K562 (cell line): ENCODE data around the genes C10orf71, CHAT and AGAP6.

GRCh38 chr10:49177093-49177840, 10.9 kb downstream of the TMEM273 start:
- RAMPAGE, long total RNA: no peak
- RRBS: no CpG with 5 or more reads among the region's 8 CpGs
PRO-cap:
- standard: bidirectional peak, plus-strand start at chr10:49177607, minus-strand start at chr10:49177438
- CoPRO, capped RNA only, 2 experiments: peak in 2 of 2 experiments; most common plus-strand start chr10:49177741 (in 2); most common minus-strand start chr10:49177443 (in 2)
- CoPRO, capped and uncapped RNA, 2 experiments: no peak in any of the 2 experiments
- CoPRO, uncapped RNA only, 2 experiments: peak in 2 of 2 experiments; most common plus-strand start chr10:49177673 (in 1); most common minus-strand start chr10:49177254 (in 1)
CAGE:
- cytosol, long polyA plus RNA: no peak
- long polyA plus RNA: no peak
- nucleolus, long total RNA: no peak
- nucleus, long polyA plus RNA: no peak

DNA sequence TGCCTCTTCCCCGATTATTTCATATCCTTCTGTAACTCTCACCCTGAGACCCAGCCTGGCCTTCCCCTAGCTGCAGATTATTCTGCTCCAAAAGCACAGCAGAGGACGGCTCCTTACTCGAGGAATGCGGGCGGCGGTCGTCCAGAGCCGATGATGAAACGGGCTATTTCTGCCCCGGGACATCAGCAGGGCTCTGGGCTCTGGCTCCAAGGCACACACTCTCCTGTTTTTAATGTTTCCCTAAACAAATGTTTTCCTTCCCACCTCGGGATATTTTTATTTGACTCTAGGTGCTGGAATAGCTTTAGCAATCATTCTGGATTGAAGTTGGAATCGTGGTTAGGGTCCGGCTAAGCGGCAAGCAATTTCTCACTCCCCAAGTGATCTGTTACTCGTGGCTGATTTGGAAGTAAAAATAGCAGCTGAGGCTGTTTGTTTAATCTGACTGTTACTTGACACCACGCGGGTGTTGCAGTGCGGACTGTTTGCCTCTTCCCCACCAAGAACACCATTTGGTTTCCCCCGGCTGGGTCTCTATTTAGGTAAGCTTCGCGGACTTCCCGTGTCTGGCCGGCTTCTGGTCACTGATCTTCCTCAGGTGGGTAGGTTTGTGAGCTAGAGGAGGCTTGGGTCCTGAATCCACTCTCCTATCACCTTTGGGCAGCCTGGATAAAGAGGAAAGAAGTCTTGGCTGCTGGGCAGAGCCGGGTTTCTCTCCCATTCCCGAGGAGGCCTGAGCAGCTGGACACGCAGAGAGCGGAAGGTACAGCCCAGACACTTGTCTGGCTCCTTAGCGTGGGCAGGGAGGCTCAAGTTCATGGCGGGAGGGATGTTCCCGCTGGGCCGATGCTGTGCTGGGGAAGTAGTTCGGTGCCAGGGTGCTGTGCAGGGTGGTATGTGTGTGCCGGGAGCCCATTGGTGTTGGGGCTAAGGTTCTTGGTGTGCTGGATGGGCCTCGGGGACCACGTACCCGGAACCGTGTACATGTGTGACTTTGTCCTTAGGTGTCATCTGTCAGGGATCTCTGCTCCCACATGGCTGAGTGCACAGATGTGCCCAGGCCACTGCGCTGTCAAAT, at the start of gene C10orf71:
TSS of gene C10orf71 (plus strand) at position 479 of the 1,078 bp plus-strand sequence.
- RAMPAGE, long total RNA: no peak
- RRBS: 11% methylated on average over 4 of the region's 38 CpGs
PRO-cap:
- standard: bidirectional peak, plus-strand start at position 116 of the sequence, minus-strand start at position 141 of the sequence; bidirectional peak, plus-strand start at position 451 of the sequence, minus-strand start at position 405 of the sequence; bidirectional peak, plus-strand start at position 720 of the sequence, minus-strand start at position 514 of the sequence
- CoPRO, capped RNA only, 2 experiments: peak in 2 of 2 experiments; most common plus-strand start position 720 of the sequence (in 2); most common minus-strand start position 411 of the sequence (in 1)
- CoPRO, capped and uncapped RNA, 2 experiments: no peak in any of the 2 experiments
- CoPRO, uncapped RNA only, 2 experiments: no peak in any of the 2 experiments
CAGE:
- cytosol, long polyA plus RNA: no peak
- long polyA plus RNA: no peak
- nucleolus, long total RNA: no peak
- nucleus, long polyA plus RNA: start-site peak on the plus strand centred at position 543 of the sequence, 84 bp wide, 56 and 180 reads in 2 replicates; start-site peak on the minus strand centred at position 852 of the sequence, 274 bp wide, 11 and 19 reads in 2 replicates

DNA sequence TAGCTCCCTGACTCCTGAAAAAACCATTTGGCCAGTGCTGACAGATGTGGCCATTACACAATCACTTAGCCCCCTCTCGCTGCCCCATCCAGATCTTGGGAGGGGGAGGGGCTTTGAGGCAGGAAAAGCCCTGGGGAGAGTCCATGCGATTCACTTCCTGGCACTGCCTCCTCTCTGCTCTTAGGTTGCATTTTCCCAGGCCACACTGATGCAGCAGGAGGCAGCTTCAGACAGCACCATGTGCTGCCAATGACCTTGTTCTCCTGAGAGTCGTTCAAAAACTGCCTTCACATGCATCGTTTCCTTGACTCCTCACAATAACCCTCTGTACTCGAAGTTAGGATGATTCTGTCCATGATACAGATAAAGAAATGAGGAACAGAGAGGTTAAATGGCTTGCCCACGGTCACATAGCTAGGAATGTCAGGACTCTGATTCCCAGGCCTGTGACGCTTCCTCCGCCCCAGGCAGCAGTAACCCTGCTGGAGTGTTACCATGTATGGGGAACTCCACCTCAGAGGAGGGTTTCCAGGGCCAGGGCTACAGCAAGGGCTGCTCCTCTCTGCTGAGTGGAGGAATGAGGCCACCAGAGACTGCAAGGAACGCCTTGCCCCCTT, 35.9 kb downstream of the DRGX start:
- RAMPAGE, long total RNA: no peak
- RRBS: no CpG with 5 or more reads among the region's 9 CpGs
PRO-cap:
- standard: no peak
- CoPRO, capped RNA only, 2 experiments: no peak in any of the 2 experiments
- CoPRO, capped and uncapped RNA, 2 experiments: no peak in any of the 2 experiments
- CoPRO, uncapped RNA only, 2 experiments: no peak in any of the 2 experiments
CAGE:
- cytosol, long polyA plus RNA: no peak
- long polyA plus RNA: no peak
- nucleolus, long total RNA: no peak
- nucleus, long polyA plus RNA: no peak

DNA sequence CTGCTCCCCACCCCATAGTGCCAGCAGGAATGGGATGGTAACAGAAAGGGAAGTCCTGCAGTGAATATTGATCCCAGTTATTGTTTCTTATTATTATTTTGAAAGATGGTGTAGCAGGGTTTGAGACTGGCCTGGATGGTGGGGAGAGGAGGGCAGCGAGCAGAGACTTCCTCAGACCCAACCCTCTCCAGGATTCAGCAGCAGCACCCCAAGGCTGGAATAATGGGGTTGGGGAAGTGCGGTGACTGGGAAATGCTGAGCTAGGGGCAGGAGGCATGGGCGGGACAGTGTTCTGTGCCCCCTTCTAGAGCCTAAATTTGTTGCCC, at the start of gene CHAT:
TSS of gene CHAT (plus strand) at position 251 of the 326 bp plus-strand sequence.
- RAMPAGE, long total RNA: no peak
- RRBS: no CpG with 5 or more reads among the region's 3 CpGs
PRO-cap:
- standard: no peak
- CoPRO, capped RNA only, 2 experiments: no peak in any of the 2 experiments
- CoPRO, capped and uncapped RNA, 2 experiments: no peak in any of the 2 experiments
- CoPRO, uncapped RNA only, 2 experiments: no peak in any of the 2 experiments
CAGE:
- cytosol, long polyA plus RNA: no peak
- long polyA plus RNA: no peak
- nucleolus, long total RNA: no peak
- nucleus, long polyA plus RNA: no peak

DNA sequence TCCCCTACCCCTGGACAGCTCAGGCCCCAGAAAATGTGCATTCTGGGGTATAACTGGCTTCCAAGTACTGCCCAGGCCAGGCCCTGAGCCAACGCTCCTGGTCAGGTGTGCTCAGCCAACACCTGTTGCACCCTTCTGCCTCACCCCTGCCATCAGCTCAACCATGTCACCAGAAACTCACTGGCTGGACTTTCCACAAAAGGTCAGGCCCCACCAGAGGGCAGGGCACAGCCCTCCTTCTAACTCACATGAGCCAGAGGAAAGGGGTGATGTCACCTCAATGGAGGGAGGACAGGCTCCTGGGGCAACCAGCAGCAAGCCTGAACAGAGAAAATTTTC, 2.3 kb downstream of the OGDHL start:
- RAMPAGE, long total RNA: no peak
- RRBS: no CpG with 5 or more reads among the region's 1 CpG
PRO-cap:
- standard: no peak
- CoPRO, capped RNA only, 2 experiments: no peak in any of the 2 experiments
- CoPRO, capped and uncapped RNA, 2 experiments: no peak in any of the 2 experiments
- CoPRO, uncapped RNA only, 2 experiments: no peak in any of the 2 experiments
CAGE:
- cytosol, long polyA plus RNA: no peak
- long polyA plus RNA: no peak
- nucleolus, long total RNA: no peak
- nucleus, long polyA plus RNA: no peak

DNA sequence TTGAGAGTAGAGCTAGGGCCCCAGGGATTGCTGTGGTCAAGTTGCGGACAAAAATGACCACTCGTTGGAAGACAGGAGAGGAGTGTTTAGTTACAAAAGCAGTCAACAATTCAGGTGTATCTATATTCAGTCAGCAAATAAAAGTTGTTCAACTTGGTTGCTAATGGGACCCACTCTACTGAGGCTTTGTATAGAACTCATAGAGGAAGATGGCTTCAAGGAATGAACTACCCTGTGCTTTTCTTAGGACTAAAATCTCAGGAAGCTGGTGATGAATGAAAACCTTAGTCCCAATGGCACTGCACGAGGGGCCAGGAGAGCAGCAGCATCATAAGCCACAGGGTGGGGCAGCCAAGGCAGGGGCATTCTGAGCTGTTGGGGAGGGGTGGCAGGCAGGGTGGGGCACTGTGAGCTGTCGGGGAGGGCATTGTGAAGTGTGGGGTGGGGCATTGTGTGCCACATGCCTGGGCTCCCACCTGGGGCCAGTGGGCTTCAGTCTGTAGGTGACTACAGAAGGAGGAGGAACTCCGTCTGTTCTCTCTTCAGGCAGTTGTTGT, at the start of gene AGAP6:
TSS of gene AGAP6 (plus strand) at position 533 of the 557 bp plus-strand sequence.
- RAMPAGE, long total RNA: no peak
- RRBS: no CpG with 5 or more reads among the region's 5 CpGs
PRO-cap:
- standard: no peak
- CoPRO, capped RNA only, 2 experiments: no peak in any of the 2 experiments
- CoPRO, capped and uncapped RNA, 2 experiments: no peak in any of the 2 experiments
- CoPRO, uncapped RNA only, 2 experiments: no peak in any of the 2 experiments
CAGE:
- cytosol, long polyA plus RNA: no peak
- long polyA plus RNA: no peak
- nucleolus, long total RNA: no peak
- nucleus, long polyA plus RNA: no peak

- RAMPAGE, long total RNA: no peak
- RRBS: no CpG with 5 or more reads among the region's 2 CpGs
PRO-cap:
- standard: no peak
- CoPRO, capped RNA only, 2 experiments: no peak in any of the 2 experiments
- CoPRO, capped and uncapped RNA, 2 experiments: no peak in any of the 2 experiments
- CoPRO, uncapped RNA only, 2 experiments: no peak in any of the 2 experiments
CAGE:
- cytosol, long polyA plus RNA: no peak
- long polyA plus RNA: no peak
- nucleolus, long total RNA: no peak
- nucleus, long polyA plus RNA: no peak
Observed at GRCh38 chr10:50384354-50384847, 133.1 kb upstream of the ASAH2 start.

DNA sequence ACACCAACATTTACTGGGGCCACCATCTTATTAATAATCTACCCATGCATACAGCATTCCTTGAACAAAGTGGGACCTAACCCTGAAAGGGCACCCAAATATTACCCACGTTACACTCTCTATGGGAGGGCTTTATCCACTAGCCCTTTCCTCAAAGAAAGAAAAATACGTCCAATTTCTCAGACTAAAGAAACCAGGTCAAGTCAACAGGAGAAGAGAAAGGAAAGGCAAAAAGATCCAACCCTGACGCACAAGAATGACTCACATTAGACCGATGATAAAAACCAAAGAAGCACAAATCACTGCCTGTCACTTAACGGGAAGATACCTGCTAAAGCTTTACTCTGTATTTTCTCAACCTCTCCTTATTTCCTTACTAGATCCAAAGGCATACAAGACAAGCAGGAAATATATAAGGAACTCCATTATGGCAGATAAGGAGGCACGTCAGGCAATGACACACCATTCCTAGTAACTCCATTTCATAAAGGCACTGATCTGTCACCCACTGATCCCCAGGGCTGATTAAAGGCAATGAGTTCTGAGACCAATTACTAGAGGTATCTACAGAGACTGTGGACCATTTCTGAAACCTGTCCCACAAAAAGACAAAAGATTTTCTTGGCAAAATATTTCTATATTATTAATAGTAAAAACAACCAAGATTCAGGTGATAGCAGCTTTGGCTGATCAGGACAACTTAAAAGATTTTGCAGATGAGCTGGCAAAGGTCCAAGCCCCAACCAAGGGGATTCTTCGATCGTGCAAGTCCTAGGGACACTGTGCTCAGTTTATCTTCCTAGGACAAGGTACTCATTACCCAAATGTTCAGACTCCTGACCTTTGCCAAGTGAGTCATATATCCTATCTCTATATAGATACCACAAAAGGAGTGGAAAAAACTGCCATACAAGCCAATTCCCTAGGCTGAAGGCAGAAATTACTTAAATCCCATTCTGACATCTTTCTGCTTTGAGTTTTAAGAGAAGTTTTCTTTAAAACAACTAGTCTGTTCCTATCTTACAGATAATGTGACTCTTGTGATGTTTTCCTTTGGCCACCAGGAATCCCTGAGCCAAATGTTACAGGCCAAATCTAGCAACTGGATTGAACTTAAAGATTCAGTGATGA, 142.2 kb upstream of the ASAH2 start:
- RAMPAGE, long total RNA: no peak
- RRBS: no CpG with 5 or more reads among the region's 8 CpGs
PRO-cap:
- standard: no peak
- CoPRO, capped RNA only, 2 experiments: no peak in any of the 2 experiments
- CoPRO, capped and uncapped RNA, 2 experiments: no peak in any of the 2 experiments
- CoPRO, uncapped RNA only, 2 experiments: peak in 2 of 2 experiments; most common plus-strand start position 627 of the sequence (in 1); most common minus-strand start position 112 of the sequence (in 1)
CAGE:
- cytosol, long polyA plus RNA: no peak
- long polyA plus RNA: no peak
- nucleolus, long total RNA: no peak
- nucleus, long polyA plus RNA: no peak

GRCh38 chr10:50395241-50395913, 144.1 kb upstream of the ASAH2 start:
- RAMPAGE, long total RNA: no peak
- RRBS: no CpG with 5 or more reads among the region's 5 CpGs
PRO-cap:
- standard: no peak
- CoPRO, capped RNA only, 2 experiments: no peak in any of the 2 experiments
- CoPRO, capped and uncapped RNA, 2 experiments: no peak in any of the 2 experiments
- CoPRO, uncapped RNA only, 2 experiments: no peak in any of the 2 experiments
CAGE:
- cytosol, long polyA plus RNA: no peak
- long polyA plus RNA: no peak
- nucleolus, long total RNA: no peak
- nucleus, long polyA plus RNA: no peak

- RAMPAGE, long total RNA: no peak
- RRBS: no CpG with 5 or more reads among the region's 5 CpGs
PRO-cap:
- standard: no peak
- CoPRO, capped RNA only, 2 experiments: no peak in any of the 2 experiments
- CoPRO, capped and uncapped RNA, 2 experiments: no peak in any of the 2 experiments
- CoPRO, uncapped RNA only, 2 experiments: peak in 1 of 2 experiments; most common minus-strand start chr10:50403672 (in 1)
CAGE:
- cytosol, long polyA plus RNA: no peak
- long polyA plus RNA: no peak
- nucleolus, long total RNA: no peak
- nucleus, long polyA plus RNA: no peak
Observed at GRCh38 chr10:50403239-50403845, 152.0 kb upstream of the ASAH2 start.

DNA sequence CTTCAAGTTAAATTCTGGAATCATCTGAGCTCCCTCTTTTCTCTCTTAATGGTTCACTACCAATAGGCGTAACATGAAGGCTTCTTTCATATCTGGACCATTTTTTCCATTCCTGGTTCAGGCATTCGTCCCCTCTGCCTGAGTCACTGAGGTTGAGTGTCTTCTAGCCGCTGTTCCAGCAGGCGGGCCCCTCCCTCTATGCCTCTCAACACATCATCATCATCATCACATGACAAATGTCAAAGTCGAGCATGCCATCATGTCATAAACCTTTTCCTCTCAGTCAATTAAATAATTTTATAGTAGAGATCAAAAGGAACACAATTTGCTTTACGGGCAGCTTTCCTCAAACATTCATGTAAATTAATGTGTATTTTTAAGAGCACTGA, 168.9 kb upstream of the ASAH2 start:
- RAMPAGE, long total RNA: no peak
- RRBS: no CpG with 5 or more reads among the region's 6 CpGs
PRO-cap:
- standard: no peak
- CoPRO, capped RNA only, 2 experiments: no peak in any of the 2 experiments
- CoPRO, capped and uncapped RNA, 2 experiments: no peak in any of the 2 experiments
- CoPRO, uncapped RNA only, 2 experiments: no peak in any of the 2 experiments
CAGE:
- cytosol, long polyA plus RNA: no peak
- long polyA plus RNA: no peak
- nucleolus, long total RNA: no peak
- nucleus, long polyA plus RNA: no peak

DNA sequence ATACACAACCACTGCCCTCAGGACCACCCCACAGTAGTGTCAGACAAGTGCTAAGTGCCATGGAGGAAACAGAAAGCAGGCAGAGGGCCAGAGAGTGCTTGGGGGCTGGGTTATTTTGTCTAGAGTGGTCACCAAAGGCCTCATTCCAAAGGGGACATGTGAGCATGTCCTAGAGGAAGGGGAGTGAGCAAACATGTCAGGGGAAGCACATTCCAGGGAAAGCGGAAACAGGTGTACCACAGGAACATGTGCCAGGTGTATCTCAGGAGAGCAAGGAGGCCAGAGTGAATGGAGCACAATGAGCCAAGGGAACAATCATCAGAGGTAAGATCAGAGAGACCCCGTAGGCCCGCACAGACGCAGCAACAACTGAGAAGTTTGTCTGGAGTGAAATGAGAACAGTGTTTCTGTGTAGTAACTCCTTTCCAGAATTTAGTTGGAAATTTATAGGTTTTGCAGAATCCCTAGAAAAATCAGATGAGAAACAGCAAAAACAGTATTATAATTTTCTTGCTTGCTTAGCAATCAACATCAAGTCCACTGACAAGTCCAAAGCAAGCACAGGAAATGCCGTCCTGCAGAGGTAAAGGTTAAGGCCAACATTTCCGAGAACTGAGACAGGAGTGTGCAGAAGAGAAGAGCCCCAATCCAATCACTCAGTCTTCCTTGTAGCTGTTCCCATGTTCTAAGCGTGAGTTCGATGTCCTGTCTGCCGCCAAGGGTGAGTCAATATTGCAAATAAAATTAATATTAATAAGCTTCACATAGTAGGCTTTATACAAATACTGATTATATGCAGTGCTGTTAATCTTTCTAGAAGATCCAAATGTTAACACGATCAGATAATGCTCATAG, 67.2 kb downstream of the SGMS1 start:
- RAMPAGE, long total RNA: start-site peak on the plus strand centred at position 649 of the sequence, 69 bp wide, 26 and 14 reads in 2 replicates
- RRBS: no CpG with 5 or more reads among the region's 10 CpGs
PRO-cap:
- standard: no peak
- CoPRO, capped RNA only, 2 experiments: peak in 2 of 2 experiments; most common plus-strand start position 659 of the sequence (in 2); most common minus-strand start position 542 of the sequence (in 1)
- CoPRO, capped and uncapped RNA, 2 experiments: no peak in any of the 2 experiments
- CoPRO, uncapped RNA only, 2 experiments: peak in 1 of 2 experiments; most common plus-strand start position 765 of the sequence (in 1); most common minus-strand start position 501 of the sequence (in 1)
CAGE:
- cytosol, long polyA plus RNA: no peak
- long polyA plus RNA: no peak
- nucleolus, long total RNA: no peak
- nucleus, long polyA plus RNA: start-site peak on the plus strand centred at position 670 of the sequence, 24 bp wide, 94 and 83 reads in 2 replicates

DNA sequence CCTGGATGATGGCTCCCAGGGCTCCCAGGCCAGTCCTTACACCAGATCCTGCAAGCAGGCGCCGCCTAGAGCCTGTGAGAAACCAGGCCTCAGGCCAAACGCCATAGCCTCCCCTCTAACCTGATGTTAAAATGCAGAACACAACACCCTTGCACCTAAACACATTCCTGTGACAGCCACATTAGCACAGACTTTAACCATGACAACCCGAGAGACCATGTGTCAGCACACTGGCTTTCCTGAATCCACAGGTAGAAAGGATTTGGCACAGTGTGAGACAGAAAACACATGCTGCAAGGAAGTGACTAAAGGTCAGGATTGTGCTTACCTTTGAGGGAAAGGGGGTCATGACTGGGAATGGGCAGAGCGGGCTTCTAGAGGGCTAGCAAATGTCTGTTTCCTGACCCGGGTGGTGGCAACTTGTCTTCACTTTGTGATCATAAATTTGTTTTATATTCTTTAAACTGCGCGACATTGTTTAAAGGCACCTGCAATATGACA, 59.8 kb downstream of the SGMS1 start:
- RAMPAGE, long total RNA: no peak
- RRBS: no CpG with 5 or more reads among the region's 8 CpGs
PRO-cap:
- standard: no peak
- CoPRO, capped RNA only, 2 experiments: no peak in any of the 2 experiments
- CoPRO, capped and uncapped RNA, 2 experiments: no peak in any of the 2 experiments
- CoPRO, uncapped RNA only, 2 experiments: no peak in any of the 2 experiments
CAGE:
- cytosol, long polyA plus RNA: no peak
- long polyA plus RNA: no peak
- nucleolus, long total RNA: no peak
- nucleus, long polyA plus RNA: no peak

GRCh38 chr10:50624391-50624782, 631 bp upstream of the SGMS1 start:
- RAMPAGE, long total RNA: no peak
- RRBS: no CpG with 5 or more reads among the region's 34 CpGs
PRO-cap:
- standard: bidirectional peak, plus-strand start at chr10:50624681, minus-strand start at chr10:50624573
- CoPRO, capped RNA only, 2 experiments: peak in 2 of 2 experiments; most common plus-strand start chr10:50624681 (in 2); most common minus-strand start chr10:50624547 (in 2)
- CoPRO, capped and uncapped RNA, 2 experiments: peak in 2 of 2 experiments; most common plus-strand start chr10:50624681 (in 2); most common minus-strand start chr10:50624547 (in 2)
- CoPRO, uncapped RNA only, 2 experiments: peak in 1 of 2 experiments; most common plus-strand start chr10:50624455 (in 1); most common minus-strand start chr10:50624419 (in 1)
CAGE:
- cytosol, long polyA plus RNA: start-site peak on the minus strand at chr10:50624508-50624683, 23 and 30 reads in 2 replicates
- long polyA plus RNA: no peak
- nucleolus, long total RNA: no peak
- nucleus, long polyA plus RNA: start-site peak on the minus strand at chr10:50624506-50624648, 46 and 85 reads in 2 replicates

GRCh38 chr10:50626002-50626362, 2.2 kb upstream of the SGMS1 start:
- RAMPAGE, long total RNA: no peak
- RRBS: no CpG with 5 or more reads among the region's 2 CpGs
PRO-cap:
- standard: unidirectional peak, minus-strand start at chr10:50626074
- CoPRO, capped RNA only, 2 experiments: no peak in any of the 2 experiments
- CoPRO, capped and uncapped RNA, 2 experiments: no peak in any of the 2 experiments
- CoPRO, uncapped RNA only, 2 experiments: no peak in any of the 2 experiments
CAGE:
- cytosol, long polyA plus RNA: no peak
- long polyA plus RNA: no peak
- nucleolus, long total RNA: no peak
- nucleus, long polyA plus RNA: no peak

DNA sequence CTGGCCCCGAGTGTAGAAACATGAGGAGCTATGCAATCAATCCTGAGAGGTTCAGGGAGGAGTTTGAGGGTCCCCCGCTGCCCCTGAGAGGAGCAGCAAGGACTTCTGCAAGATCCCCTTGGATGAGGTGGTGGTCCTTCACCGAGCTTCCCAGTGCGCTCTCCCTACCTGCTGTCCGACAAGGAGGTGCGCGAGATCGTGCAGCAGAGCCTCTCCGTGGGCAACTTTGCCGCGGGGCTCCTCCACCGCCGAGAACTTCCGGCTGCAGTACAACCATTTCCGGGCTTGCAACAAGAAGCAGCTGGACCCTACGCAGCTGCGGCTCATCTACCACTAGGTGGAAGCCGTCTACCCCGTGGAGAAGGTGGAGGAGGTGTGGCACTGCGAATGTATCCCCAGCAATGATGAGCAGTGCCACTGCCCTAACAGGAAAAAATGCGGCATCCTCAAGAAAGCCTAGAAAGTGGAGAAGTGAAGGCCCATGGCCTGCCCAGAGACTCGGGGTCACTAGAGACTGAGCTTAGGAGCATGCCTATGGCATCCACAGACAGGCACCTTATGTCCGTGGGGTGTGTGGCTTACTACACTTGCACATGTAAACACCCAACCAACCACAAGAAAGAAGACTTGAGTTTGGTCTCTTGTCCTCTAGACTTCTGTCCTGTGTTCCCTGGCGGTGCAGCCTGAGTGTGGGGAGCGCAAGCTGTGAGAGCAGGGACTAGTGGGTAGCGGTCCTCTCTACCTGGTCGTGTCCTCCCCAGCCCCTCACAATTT, 36.4 kb upstream of the SGMS1 start:
- RAMPAGE, long total RNA: no peak
- RRBS: no CpG with 5 or more reads among the region's 27 CpGs
PRO-cap:
- standard: unidirectional peak, minus-strand start at position 260 of the sequence
- CoPRO, capped RNA only, 2 experiments: peak in 2 of 2 experiments; most common plus-strand start position 349 of the sequence (in 1); most common minus-strand start position 228 of the sequence (in 1)
- CoPRO, capped and uncapped RNA, 2 experiments: no peak in any of the 2 experiments
- CoPRO, uncapped RNA only, 2 experiments: no peak in any of the 2 experiments
CAGE:
- cytosol, long polyA plus RNA: no peak
- long polyA plus RNA: no peak
- nucleolus, long total RNA: no peak
- nucleus, long polyA plus RNA: start-site peak on the minus strand centred at position 271 of the sequence, 22 bp wide, 9 and 20 reads in 2 replicates

DNA sequence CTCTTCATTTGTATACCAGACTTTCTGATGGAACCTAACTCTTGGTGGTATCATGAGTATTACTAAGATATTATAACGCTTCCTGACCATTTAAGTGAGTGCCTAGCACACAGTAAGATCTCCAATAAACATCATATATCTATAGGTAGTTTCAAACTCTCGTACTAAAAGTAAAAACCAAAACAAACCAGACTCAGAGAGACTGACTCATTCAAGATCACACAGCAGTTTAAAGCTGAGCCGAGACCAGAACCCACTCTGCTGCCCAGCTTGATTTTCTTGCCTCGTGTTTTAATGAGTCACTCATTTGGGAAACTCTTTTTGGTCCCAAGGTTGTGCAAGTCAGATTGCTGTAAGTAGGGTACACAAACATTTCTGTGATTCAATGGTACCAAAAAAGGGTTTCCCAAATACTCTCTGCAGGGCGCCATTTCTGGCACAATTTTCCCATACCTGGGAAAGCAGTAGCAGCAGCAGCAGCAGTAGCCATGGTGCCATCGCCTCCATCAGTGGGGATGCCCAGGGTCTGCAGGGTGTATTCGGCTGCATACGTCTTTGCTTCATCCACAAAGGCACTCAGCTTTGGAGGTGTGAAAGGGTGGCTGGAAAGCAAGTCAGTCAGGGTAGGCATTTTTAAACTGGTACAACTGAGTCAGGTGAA, 69.8 kb downstream of the ASAH2B start:
- RAMPAGE, long total RNA: no peak
- RRBS: no CpG with 5 or more reads among the region's 8 CpGs
PRO-cap:
- standard: no peak
- CoPRO, capped RNA only, 2 experiments: no peak in any of the 2 experiments
- CoPRO, capped and uncapped RNA, 2 experiments: no peak in any of the 2 experiments
- CoPRO, uncapped RNA only, 2 experiments: no peak in any of the 2 experiments
CAGE:
- cytosol, long polyA plus RNA: no peak
- long polyA plus RNA: no peak
- nucleolus, long total RNA: no peak
- nucleus, long polyA plus RNA: no peak

DNA sequence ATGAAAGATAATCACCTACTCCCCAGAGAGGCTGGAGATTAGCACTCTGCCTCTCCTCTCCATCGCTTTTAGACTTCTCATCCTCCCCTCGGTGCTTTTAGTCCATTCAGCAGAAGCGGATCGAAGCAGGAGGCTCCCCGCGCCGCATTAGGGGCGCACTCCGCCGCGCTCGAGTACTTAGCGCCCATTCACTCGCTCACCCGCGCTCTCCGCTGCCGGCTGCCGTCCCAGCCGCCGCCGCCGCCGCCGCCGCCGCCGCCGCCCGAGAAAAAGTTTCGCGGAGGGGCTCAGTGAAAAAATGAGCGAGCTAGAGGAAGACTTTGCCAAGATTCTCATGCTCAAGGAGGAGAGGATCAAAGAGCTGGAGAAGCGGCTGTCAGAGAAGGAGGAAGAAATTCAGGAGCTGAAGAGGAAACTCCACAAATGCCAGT, 83.2 kb upstream of the PRKG1 start:
- RAMPAGE, long total RNA: no peak
- RRBS: no CpG with 5 or more reads among the region's 34 CpGs
PRO-cap:
- standard: no peak
- CoPRO, capped RNA only, 2 experiments: no peak in any of the 2 experiments
- CoPRO, capped and uncapped RNA, 2 experiments: no peak in any of the 2 experiments
- CoPRO, uncapped RNA only, 2 experiments: no peak in any of the 2 experiments
CAGE:
- cytosol, long polyA plus RNA: no peak
- long polyA plus RNA: no peak
- nucleolus, long total RNA: no peak
- nucleus, long polyA plus RNA: no peak